Fibroblast of villous mesenchyme (primary cell): ENCODE measurements around the gene A1CF.

DNA sequence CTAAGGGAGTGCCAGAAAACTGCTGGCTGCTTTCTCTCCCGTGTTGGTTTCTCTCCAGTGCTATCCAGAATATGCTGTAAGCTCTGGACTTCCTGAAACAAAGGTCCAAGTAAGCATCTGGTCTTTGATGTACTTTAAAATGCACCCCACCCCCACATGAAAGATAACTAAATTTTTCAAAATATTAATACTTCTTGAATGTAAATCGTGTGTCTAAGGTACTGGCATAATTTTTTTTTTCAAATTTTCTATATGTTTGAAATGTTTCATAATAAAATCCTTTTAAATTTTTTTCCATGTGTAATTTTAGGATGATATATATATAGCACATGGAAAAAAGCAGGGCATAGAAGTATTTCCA, 2.2 kb upstream of the SGMS1 start:
- CAGE, long polyA plus RNA = no peak

DNA sequence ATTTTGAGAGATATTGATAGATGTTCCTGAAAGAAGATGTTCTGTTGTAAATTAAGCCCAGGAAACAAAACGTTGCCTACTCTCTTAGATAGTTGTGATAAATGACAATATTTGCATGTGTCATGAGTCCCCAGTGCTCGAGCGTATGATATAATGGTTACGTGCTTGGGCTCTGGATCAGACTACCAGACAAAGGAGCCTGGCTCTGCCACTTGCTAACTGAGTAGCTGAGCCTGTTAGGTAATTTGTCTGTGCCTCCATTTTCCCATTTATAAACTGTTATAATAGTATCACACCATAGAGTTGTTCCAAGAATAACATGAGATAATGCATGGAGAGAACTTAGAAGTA, 1.8 kb downstream of the A1CF start:
- CAGE, long polyA plus RNA = no peak

DNA sequence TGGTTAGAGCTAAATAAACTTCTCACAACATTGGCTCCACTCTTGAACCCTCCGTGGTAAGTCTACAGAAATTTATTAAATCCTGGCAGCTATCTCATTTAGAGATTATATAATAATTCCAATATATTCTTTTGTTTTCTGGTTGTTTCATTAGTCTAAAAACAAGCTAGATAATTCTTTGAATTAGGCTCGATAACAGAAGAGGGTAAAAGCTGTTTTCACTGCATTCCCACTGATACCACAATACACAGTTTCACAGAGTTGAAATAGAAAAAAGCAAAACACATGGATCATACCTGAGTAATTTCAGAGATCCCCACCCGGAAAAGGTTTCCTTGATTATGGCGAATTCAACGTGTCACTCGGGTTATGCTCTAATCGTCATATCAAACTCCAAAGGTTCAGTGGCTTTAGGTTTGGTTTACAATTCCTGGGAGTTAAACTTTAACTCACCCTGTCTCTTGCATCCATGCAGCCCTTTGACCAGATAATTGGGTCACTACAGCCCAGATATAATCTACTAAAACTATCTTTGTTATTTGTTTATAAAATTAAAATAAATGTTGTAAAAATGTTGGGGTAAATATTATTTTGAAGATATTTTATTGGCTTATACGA, at the start of gene A1CF:
A1CF (minus strand) TSS at position 343 of the 618 bp plus-strand sequence.
- CAGE, long polyA plus RNA = no peak

- CAGE, long polyA plus RNA = no peak
These were observed 82.6 kb upstream of the PRKG1 start for GRCh38 chr10:50991512-50992234.

DNA sequence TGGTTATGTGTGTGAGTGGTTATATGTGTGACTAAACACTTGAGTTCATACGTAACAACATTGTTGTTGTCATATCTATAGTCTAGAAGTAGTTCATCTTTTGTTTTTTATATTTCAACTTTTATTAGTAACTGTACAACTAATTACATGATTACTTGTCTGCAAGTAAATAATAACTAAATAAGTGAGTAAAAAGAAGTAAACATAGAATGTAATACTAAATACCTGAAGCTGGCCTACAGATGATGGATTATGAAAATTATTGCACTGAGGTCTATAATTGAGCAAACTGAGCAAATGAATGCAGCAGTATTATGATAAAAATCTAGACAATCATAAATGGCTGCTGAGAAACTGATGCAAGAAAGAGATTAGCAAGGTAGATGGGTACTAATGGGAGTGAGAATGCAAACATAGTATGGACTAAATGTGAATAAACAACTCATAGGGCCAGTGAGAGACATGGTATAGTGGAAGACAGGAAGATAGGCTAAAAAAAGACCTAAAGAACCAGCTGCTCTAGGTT, 115.8 kb downstream of the PRKG1 start:
- CAGE, long polyA plus RNA = no peak

GRCh38 chr10:51209974-51210620, 135.8 kb downstream of the PRKG1 start:
- CAGE, long polyA plus RNA = no peak

DNA sequence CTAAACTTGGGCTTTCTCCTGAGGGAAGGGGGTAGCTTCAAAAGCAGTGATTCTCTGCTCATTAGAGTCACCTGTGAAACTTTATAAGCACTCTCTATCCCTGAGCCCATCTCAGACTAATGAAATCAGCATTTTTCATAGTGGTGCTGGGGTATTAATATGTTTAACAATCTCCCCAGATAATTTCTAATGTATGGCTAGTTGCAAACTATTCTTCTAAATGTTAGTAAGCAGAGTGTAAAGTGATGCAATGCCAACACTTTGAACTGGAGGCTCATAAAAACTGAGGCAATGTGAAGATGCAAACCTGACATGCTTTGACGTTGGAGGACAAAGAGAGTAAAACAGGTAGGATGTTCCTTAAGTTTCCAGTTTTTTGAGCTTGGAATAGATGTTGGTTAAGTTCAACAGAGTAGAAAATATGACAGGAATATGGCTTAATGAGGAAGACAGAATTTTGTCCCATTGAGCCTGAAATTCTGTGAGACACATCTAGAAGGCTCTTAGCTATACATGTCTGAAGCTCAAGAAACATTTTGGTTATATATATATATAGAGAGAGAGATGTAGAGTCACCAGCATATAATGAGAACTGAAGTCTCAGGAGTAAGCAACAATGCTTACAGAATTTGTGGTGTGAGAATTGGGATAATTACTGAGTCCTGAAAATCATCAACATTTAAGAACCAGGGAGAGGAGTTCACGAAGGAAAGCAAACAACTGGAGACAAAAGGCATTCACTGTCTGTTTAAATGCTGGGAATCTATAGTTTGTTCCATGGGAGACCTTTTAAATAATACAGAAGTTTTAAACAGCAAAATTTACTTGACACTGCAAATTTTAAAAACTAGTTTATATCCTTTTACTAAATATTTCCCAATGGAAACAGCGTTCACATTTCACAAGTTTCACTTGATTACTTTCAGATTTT, 207.8 kb downstream of the PRKG1 start:
- CAGE, long polyA plus RNA = no peak

DNA sequence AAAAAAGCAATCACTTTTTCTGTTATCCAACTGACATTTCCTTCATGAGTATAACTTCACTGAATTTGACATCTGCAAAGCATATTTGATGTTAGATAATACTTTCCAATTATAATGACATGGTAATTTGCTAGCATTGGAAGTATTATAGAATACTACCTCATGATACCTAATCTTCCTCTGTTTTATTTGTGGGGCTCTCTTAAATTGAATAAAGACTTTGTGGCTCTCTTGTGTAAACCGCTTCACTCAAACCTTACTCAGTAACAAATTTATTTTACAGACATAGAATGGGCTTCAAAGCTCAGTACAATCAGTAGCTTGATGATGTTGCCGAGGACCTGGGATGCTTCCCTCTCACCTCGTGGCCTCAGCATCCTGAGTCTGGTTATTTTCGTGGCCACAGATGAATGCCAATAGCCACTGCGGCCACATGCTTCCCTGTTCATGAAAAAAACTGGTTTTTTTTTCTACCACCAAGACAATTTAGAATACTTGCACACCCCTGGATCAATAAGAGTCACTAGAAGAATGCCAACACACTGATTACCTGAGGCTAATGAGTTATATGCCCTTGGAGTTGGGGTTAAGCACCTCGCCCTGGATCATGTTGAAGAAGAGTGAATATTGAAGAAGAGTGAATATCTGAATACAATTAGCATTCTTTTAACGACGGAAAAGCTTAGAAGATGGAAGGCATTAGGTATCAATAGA, 272.5 kb downstream of the PRKG1 start:
- CAGE, long polyA plus RNA = no peak

GRCh38 chr10:51672905-51673512, 26.4 kb downstream of the CSTF2T start:
- CAGE, long polyA plus RNA = no peak

- CAGE, long polyA plus RNA = no peak
These were observed 863 bp upstream of the DKK1 start for GRCh38 chr10:52313129-52313706.

GRCh38 chr10:52313707-52314188, 333 bp upstream of the DKK1 start:
- CAGE, long polyA plus RNA = no peak

- CAGE, long polyA plus RNA = no peak
These were observed 14.9 kb downstream of the MBL2 start for GRCh38 chr10:52757699-52758117.

DNA sequence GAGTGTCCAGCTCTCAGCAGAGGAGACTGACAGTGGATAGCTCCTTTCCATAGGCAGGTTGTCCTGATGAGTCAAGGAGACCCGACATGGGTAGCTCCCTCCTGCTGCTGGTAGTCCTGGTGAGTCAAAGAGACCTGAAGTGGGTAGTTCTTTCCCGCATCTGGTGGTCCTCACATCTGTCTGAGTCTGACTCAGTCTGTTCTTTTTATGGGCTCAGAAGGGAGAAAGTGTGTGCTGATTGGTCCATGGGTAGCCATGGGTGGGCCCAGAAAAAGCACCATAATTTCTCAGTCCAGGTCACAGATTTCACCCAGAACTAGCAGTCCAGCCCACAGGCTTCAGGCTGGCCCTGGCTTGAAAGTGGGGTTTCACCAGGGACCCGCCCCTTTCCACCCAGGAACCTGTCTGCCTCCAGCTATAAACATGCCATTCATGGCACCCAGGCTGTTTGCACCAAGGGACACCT, 192.6 kb upstream of the MBL2 start:
- CAGE, long polyA plus RNA = no peak

- CAGE, long polyA plus RNA = no peak
These were observed 825.3 kb upstream of the MBL2 start for GRCh38 chr10:53597694-53598415.

GRCh38 chr10:58273365-58273790, 4.4 kb downstream of the CISD1 start:
- CAGE, long polyA plus RNA = no peak

DNA sequence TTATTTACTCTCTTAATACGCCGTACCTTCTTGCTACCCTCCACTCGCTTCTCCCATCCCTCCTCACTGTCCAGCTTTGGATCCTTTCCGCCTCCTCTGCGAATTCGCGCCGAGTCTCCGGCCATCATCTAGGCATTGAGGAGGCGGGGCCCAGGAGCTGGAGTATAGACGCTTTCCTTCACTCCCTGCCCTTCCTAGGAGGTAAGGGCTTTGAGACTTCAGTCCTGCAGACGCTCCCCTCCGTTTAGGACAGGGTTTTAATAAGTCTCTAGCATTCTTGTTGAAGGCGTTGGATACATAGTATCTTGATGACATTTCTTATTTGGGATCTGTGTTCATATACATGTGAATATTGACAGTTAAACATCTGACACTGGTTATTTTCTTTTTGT, 604 bp downstream of the TFAM start:
- CAGE, long polyA plus RNA = no peak

DNA sequence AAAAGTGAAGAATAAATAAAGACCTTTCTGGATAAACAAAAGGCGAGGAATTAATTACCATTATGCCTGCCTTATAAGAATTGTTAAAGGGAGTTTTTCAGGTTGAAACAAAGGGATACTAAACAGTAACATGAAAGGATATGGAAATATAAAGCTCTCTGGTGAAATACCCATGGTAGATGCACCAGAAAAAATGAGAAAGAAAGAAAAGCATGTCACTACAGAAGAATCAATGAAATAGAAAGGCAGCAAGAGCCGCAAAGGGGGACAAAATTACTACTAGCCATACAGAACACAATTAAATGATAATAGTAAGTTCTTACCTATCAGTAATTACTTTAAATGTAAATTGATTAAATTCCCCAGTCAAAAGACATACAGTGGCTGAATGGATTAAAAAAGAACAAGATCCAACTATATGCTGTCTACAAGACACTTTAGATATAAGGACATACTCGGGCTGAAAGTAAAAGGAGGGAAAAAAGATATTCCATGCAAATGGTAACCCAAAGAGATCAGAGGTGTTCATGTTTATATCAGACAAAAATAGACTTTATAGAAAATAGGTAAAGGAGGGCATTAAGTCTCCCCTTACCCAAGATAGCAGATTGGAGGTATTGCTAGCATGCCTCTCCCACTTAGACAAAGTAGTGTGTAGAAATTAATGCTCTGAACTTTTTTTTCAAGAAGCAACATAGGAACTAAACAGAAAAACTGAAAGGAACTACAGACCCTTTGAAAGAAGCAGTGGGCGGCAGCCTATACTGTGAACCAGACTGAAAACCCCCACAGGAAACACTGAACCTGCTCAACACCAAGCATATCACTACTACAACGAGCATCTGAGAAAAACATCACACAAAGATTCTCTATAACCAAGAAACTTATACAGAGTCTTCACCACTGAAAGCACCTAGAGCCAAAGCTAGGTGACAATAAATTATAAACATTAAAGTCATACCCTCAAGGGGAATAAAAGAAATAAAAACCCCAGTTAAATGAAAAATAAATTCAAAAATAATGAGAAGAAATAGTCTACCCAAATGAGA, 21.2 kb downstream of the BICC1 start:
- CAGE, long polyA plus RNA = no peak

- CAGE, long polyA plus RNA = no peak
These were observed 208.9 kb upstream of the PHYHIPL start for GRCh38 chr10:58967536-58967945.

GRCh38 chr10:58999301-58999768, 177.1 kb upstream of the PHYHIPL start:
- CAGE, long polyA plus RNA = no peak

DNA sequence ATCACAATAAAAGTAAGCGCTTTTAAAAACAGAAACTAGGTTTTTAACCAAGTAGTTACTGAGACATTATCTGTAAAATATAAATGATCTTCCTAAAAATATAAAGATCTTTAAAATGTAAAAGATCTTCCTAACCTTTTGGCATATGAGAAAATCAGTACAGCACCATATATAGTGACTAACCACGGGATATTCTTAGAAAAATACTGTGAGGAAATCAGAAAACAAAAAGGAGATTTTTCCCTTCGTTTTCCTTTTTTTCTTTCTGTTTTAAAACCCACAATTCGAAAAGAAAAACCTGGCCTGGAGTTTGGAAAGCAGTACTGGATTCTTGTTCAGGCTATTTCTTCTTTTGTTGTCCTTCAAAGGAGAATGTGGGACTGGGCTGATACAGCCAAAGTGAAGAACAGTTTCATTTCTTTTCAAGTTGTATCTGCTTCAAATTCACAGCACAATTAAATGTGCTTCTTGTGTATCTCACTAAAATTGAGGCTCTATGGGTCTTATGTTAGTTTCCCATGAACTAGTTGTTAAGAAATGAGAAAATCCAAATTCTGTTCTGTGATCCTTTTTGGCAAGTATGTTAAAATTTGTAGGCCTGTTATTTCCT, 156.8 kb upstream of the PHYHIPL start:
- CAGE, long polyA plus RNA = no peak